Peritoneum (tissue), 1 donor: ENCODE data around the genes DPP4, SLC38A11 and SCN3A.

- PRO-cap = no peak
Measured at GRCh38 chr2:160061814-160062331, 542 bp downstream of the PLA2R1 start.

- PRO-cap = no peak
Measured at GRCh38 chr2:160269817-160270036, 69.7 kb upstream of the ITGB6 start.

DNA sequence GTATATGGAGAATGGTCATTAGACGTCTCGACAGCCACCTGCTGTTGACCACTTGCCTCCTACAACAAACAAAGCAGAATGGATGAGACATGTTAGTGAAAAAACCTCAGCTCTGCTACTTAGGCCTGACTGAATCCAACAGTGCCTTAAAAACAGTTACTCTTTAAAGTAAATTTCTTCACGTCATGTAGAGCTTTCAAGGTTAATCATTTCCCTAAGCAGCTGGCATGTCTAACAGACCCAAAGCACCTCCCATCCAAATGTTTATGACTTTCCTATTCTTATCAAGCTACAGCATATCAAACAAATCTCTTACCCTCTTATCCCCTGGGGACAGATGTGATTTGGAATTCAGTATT lies 75.6 kb upstream of the ITGB6 start:
- PRO-cap = no peak

GRCh38 chr2:160331327-160331763 lies 131.3 kb upstream of the ITGB6 start:
- PRO-cap = no peak

DNA sequence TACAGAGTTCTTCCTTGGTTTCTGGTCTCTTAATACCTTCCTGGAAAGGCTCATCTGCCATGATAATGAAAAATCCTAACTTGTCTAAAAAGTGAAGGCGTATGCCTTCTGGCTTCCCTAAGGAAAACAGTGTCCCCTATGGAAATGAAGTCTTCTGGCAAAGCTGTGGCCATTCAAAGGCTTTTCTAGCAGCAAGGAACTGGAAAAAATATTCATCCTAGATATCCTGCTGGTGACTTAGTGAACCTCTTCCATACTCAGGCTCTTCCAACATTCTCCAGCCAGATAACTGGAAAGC lies 84.7 kb downstream of the RBMS1 start:
- PRO-cap = no peak

- PRO-cap = no peak
Measured at GRCh38 chr2:160491028-160491423, 2.6 kb downstream of the RBMS1 start.

DNA sequence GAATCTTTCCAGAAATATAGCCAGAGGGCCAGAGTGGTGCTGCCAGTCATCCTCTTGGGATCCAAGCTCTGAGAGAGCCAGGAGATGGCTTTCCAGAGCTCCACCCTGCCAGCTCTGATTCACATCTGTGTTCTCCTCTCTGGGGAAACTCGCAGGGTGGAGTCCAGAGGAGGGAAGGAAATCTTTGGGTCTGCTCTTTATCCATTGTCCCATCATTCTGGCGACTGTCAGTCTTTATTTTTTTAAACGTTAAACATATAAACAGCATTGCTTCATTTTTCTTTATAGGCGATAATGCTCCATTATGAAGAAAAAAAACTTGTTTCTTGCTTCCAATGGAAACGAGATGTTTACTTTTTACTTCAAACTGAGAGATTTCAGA lies 203.6 kb upstream of the TANK start:
- PRO-cap = no peak

DNA sequence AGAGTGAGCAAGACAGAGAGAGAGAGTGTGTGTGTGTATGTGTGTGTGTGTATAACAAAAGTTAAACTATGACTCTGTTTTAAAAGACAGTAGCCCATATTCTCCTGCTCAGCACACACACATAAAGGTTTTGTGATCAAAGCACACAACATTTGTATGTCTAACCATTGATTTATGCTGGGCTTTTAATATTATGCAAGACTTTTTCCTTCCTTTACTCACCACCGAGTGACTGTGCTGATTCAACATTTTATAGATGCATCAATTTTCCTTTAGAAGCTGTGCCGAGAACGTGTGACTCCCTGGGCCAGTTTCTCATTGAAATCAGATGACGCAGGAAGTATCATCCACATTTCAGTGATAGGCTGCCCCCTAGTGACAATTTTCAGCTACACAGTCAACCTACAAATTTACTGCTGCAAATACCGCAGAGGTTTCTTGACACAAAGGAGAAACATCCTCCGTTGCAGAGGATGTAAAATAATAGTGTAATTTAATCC lies 166.0 kb upstream of the TANK start:
- PRO-cap = no peak

GRCh38 chr2:161138490-161138923 lies 21.7 kb upstream of the TANK start:
- PRO-cap = no peak

- PRO-cap = no peak
Measured at GRCh38 chr2:161182800-161183246, 22.6 kb downstream of the TANK start.

- PRO-cap = no peak
Measured at GRCh38 chr2:161326648-161327285, 18.5 kb downstream of the PSMD14 start.

- PRO-cap = no peak
Measured at GRCh38 chr2:161423133-161423523, 7.0 kb downstream of the TBR1 start.

DNA sequence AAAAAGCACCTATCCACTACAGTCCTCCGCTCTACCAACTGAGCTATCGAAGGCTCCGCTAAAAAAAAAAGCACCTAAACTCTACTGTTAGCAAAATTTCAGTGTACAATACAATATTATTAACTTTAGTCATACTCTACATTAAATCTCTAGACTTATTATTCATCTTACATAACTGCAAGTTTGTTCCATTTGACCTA lies 117.0 kb downstream of the SLC4A10 start:
- PRO-cap = no peak

- PRO-cap = no peak
Measured at GRCh38 chr2:162063749-162064423, 10.1 kb downstream of the DPP4 start.

DNA sequence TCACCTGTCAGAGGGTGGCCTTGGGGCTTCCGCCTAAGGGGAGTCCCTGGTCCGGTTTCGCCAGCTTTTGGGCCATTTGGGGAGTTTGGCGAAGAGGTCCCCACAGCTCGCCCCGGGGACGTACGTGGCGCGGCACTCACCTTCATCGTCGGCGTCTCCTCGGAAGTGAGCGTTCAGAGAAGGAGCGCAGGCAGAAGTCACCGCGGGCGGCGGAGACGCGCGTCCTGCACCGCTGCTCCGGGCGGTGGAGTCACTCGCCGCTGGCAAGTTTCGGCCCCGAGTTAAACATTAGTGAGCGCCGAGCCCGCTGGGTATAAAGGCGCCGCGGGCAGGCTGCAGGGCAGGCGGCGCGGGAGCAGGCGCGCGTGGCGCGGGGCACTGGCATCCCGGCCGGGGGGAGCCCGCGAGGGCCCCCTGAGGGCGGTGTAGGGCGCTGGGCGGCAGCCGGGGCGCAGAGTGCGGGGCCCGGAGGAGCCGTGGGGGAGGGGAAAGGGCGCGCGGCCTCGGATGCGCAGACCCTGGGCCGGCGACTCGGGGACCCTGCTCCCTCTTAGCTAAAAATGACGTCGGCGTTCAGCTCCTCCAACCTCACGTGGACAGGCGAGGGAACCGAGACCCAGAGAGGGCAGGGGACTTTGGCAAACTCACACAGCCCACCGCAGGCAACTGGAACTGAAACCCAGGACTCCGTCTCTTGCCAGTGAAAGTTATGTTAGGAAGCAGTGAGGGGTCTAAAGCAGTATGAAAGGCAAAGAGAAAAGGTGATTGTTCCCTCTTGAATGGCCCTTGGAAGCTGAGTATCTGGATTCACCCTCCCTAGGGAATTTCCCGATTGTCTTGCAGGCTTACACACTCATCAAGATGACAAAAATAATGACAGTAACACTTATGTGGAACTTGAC lies at the start of gene DPP4:
DPP4 (minus strand) TSS at position 380 of the 902 bp plus-strand sequence.
- PRO-cap = unidirectional peak, minus-strand start at position 167 of the sequence

DNA sequence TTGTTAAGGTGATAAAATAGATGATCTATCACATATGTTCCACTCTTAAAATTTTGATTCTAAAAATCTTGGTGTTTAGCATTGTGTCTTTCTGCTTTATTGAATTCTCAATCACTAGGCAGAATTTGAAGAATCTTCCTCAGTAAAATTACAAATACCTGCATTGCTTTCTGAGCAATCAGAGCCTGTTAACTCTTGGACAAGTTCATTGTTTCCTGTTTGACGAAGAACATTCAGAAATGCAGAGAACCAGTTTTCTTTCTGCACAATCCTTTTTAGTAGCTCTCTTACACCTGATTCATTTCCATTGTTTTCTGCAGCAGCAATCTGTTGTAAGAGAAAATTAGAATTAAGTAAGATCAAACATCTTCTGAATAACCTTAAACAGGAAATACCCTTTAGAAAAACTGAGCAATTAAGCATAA lies 7.9 kb downstream of the IFIH1 start:
- PRO-cap = no peak

DNA sequence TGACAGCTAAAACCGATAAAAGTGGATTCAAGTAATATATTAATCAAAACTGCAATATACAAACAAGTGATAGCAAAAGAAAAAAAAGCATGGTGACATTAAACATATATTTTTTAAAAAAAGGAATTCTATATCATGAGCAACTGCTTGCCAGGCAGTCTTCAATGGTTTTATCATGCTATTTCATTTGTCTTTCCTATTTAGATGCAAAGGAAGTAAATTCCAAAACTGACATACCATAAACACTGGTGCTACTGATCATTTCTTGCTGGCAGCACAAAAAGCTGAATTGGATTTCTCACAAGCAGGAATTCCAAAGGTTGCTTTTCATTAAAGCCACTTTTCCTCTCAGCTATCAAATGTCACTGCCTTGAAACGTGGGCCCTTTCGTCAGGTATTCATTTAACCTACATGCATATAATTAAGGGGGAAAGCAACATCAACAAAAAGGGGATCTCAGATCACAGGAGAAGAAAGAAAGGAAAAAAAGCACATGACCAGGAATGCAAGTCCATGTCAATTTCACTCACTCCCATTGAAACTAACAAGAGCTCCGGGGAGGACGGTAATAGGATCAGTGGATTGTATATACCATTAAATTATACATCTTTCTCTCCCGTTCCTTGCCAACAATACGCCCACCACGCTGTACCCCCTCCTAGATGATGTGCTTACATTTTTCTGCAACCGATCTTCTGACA lies 992 bp downstream of the FIGN start:
- PRO-cap = no peak

- PRO-cap = no peak
Measured at GRCh38 chr2:164692113-164692603, 70.9 kb upstream of the GRB14 start.

- PRO-cap = no peak
Measured at GRCh38 chr2:164954962-164955757, at the start of gene SLC38A11. Gene SLC38A11, minus strand, starts transcription at chr2:164955525.

DNA sequence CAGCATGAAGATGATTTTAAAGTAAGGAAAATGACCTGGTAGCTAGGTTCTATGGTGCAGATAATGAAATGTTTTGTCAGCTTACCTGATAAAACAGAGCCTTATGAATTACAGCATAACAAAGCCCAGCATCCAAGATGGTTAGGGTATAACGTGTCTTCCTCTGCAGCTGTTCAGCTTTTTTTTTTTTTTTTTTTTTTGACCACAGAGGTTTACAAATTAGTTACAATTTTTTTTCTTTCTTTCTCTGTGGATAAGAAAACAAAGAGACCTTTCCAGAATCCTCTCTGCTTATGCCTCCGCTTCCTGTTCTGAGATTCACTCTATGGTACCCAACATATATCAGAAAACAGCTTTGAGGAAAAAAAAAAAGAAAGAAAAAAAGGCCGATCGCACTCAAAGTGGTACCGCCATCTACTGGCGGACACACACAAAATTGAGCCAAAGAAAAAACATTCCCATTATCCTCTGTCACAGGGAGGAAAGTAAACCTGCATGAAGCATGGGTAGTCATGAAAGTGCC lies at the start of gene SCN3A:
SCN3A (minus strand) TSS at position 313 of the 523 bp plus-strand sequence.
- PRO-cap = no peak